Paraaortic lymph node (tissue), 1 donor: Measurements from ENCODE around the gene SLC10A6.

DNA sequence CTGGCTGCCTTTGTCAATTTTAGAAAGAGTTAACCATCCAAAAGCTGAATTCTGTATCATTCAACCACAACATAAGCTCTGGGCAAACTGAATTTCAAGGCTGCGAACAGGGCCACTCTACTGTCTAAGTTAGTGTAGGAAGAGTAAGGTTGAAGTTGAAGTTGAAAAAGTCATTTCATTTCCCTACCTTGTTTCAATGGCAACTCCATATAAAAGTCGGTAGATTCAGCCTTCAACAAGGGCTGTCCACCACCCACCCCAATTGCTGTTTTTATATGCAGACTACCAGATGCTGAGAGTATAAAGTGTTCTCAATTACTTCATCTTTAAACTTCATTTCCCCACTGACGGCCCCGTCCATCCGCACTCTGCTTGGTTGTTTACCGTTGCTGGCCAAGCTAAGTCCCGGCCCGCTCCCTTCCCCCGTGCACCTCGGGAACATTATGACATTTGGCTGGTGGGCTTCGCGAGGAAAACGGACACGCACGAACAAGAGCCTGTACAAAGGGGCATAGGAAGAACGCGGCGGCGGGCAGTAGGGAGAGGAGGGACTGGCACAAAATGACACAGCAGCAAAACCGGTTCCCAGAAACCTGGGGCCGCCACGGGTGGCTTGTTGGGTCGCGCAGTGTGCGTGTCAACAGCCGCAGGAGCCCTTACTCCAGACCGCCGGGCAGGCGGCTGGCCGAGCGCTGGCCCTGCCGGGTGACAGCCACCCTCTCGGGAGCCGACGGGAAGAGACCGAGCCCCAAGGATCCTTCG, 1.4 kb upstream of the LIN54 start:
- PRO-cap: no peak

- PRO-cap: bidirectional peak, plus-strand start at chr4:83013156, minus-strand start at chr4:83012889
Measured at GRCh38 chr4:83012594-83013555, 2.3 kb upstream of the LIN54 start.

DNA sequence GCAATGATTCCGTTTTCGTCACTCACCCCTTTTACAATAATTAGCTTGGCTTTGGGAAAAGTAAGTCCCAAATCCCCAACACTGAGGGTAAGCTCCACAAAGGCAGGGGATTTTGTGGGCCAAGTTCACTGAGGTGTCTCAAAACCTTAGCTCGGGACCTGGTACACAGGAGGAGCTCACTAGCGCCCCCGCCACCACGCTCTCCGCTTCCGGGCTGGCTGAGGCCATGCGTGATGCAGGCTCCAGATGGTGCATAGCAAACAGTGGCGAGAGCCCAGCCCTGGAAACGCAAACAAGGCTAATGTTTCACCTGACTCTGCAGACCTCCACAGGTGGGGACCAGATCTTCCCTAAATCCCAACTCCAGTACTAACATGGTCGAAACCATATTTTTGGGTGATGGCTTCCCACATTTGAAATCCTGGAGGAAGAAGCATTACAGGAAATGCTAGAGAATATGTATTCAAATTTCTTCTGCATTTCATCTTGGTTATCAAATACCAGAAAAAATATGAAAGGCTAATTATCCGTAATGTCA, 4.1 kb downstream of the PLAC8 start:
- PRO-cap: unidirectional peak, minus-strand start at position 114 of the sequence

DNA sequence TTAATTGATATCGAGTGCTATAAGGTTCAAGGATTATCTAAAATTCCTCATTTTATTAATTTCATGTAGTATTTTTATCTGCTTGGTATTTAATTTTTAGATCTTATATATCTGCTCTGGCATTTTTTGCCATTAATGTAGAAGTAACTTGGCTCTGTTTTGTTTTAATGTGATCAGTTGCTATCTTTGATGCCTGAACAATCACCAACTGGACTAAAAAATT, 18.2 kb upstream of the ARHGAP24 start:
- PRO-cap: no peak

GRCh38 chr4:85799917-85800739, 325.2 kb downstream of the ARHGAP24 start:
- PRO-cap: no peak

GRCh38 chr4:86762557-86763113, 86.5 kb downstream of the SLC10A6 start:
- PRO-cap: no peak

- PRO-cap: no peak
Measured at GRCh38 chr4:86845664-86846239, 3.4 kb downstream of the SLC10A6 start.

- PRO-cap: no peak
Measured at GRCh38 chr4:86847647-86848651, 1.2 kb downstream of the SLC10A6 start.

DNA sequence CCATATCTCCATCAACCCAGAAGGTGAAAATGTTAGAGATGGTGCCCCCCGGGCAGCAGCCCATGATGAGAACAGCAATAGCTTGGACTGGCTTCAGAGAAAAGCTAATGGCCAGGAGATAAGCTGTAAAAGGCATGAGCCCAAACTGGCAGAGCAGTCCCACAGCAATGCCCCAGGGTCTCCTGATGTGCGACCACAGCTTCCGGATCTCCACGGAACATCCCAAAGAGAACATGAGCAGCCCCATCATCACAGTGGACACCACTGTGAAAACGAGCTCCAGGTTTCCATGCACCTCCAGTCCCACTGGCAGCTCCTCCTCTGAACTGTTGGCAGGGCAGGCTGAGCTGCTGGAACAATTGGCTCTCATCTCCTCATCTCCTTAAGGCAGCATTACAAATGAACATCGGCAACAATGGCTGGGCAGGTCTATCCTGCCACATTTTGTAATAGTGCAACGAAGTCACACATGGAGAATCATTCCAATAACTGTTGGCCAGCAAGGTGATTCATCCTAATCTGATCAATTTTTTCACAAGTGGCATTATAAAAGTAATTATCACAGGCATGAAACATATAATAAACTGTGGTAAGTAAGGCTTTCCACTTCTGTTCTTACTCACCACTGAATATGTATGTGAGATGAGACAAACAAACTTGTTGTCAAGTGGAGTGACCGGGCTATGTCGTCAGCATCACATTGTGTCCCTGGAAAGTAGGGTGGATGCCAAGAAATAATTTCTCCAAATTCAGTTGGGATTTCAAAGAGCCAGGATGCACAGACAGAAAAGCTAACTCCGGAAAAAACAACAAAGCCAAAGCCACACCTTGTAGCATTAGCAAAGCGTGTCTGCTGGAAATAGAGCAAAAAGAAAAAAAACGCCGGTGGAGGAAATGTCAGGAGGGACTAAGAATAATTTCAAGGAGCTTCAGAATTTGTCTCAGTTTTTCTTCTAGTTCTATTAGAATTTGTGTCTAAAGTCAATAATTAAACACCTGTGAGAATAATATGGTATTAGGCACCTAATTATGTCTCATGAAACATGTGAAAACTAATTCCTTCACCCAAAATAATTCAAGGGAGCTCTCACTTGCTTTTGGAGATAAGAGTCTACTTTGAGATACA, at the start of gene SLC10A6:
Gene SLC10A6, minus strand, starts transcription at position 639 of the 1,126 bp plus-strand sequence.
- PRO-cap: unidirectional peak, minus-strand start at position 328 of the sequence; bidirectional peak, plus-strand start at position 752 of the sequence, minus-strand start at position 633 of the sequence

DNA sequence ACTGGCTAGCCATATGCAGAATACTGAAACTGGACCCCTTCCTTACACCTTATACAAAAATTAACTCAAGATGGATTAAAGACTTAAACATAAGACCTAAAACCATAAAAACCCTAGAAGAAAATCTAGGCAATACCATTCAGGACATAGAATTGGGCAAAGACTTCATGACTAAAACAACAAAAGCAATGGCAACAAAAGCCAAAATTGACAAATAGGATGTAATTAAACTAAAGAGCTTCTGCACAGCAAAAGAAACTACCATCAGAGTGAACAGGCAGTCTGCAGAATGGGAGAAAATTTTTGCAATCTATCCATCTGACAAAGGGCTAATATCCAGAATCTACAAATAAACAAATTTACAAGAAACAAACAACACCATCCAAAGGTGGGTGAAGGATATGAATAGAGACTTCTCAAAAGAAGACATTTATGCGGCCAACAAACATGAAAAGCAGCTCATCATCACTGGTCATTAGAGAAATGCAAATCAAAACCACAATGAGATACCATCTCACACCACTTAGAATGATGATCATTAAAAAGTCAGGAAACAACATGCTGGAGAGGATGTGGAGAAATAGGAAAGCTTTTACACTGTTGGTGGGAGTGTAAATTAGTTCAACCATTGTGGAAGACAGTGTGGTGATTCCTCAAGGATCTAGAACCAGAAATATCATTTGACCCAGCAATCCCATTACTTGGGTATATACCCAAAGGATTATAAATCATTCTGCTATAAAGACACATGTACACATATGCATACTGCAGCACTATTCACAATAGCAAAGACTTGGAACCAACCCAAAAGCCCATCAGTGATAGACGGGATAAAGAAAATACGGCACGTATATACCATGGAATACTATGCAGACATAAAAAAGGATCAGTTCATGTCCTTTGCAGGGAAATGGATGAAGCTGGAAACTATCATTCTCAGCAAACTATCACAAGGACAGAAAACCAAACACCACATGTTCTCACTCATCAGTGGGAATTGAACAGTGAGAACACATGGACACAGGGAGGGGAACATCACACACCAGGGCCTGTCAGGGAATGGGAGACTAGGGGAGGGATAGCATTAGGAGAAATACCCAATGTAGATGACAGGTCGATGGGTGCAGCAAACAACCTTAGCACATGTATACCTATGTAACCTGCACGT, 54.5 kb downstream of the AFF1 start:
- PRO-cap: no peak

GRCh38 chr4:86994329-86995028, 59.7 kb downstream of the AFF1 start:
- PRO-cap: no peak

DNA sequence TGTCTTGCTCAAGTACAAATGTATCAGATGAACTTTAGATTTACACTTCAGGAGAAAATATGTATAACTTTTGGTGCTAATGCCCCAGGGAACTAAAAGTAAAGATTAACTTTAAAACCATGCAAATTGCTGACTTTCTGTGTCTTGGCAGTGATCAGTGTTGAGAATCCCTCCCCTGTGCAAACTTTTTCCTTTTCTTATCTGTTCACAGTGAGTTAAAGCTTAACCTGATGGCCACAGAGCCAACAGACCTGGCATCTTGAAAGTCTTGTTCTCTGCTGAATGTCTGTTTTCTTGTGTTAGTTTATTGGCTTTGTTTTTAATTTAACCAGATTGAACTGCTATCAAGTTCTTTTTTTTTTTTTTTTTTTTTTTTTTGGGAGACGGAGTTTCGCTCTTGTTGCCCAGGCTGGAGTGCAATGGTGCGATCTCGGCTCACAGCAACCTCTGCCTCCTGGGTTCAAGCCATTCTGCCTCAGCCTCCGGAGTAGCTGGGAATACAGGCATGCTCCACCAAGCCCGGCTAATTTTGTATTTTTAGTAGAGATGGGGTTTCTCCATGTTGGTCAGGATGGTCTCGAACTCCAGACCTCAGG, 78.0 kb downstream of the AFF1 start:
- PRO-cap: no peak

DNA sequence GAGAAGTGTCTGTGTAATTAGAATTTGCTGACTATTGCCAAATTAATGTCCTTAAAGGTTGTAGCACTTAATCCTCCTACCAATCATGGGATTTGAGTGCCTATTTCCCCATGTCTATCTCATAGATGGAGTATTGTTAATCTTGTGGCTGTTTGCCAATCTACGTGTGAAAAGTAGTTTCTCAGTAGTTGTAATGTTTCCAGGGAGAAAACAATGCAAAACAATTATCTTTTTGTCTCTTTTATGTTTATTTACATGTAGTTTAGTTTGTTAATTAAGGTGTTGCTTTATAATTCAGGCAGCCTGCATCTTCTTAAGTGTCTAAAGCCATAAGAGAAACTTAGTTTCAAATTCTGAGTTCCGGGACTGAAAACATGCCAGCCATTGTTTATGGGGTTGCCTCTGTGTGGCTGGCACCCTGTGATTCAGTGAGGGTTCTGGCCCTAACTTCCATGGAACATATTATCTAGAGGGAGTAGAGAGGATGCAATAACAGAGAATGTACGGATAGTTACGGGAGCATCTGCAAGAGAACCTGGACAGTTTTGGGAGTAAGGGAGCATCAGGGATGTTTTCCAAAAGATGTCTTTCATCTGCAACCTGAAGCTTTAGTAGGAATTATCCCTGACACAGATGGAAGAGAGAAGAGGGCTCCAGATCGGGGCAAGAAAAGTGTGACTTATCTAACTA, 142.3 kb downstream of the KLHL8 start:
- PRO-cap: no peak

- PRO-cap: no peak
Measured at GRCh38 chr4:87114838-87115395, 105.5 kb downstream of the KLHL8 start.

GRCh38 chr4:87278260-87278800, 44.4 kb downstream of the HSD17B13 start:
- PRO-cap: no peak

- PRO-cap: no peak
Measured at GRCh38 chr4:87321765-87322471, 764 bp downstream of the HSD17B13 start.

- PRO-cap: no peak
Measured at GRCh38 chr4:87334443-87334893, 11.8 kb upstream of the HSD17B13 start.

DNA sequence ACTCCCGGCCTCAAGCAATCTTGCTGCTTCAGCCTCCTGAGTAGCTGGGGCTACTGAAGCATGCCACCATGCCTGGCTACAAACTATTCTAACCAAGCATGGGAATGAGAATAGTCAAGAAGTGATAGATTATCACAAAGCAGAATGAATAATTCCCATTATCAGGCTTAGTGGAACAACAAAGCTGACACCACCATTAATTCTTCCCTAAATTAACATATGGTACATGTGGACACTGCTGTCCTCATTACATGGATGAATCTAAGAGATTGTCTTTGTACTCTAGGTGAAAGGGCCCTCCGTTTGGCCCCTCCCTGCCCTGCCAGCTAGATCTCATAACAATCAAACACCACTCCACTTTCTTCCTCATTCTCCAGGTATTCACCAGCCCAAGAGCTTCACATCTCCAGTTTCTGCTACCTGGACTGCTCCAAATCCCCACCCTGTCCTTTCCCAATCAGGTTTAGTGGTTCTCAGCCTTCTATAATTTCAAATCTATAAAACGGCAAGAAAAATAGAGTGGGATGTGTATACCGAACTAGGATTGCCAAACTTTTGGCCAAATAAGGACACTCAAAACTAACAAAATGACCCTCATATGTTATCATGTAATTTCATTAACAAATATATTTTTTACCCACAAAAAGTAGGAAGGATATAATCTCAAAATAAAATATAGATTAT, 3.7 kb downstream of the HSD17B11 start:
- PRO-cap: no peak

- PRO-cap: no peak
Measured at GRCh38 chr4:87516819-87517179, 12.4 kb downstream of the SPARCL1 start.

- PRO-cap: no peak
Measured at GRCh38 chr4:87677551-87678141, 27.6 kb downstream of the DMP1 start.